ENCODE measurements around the gene RBM14.

DNA sequence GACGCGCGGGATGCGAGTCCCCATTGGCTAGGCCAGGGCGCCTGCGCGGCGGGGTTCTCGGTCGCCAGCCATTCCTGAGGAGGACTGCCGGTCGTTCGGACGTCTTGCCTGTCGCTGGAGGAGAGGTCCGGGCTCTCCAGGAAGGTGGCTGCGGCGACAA lies at the start of gene RBM14:
RBM14 (plus strand) TSS at position 71 of the 160 bp plus-strand sequence.
- PRO-cap: bidirectional peak, plus-strand start at position 71 of the sequence, minus-strand start outside the sequence
- RAMPAGE, long total RNA, 4 experiments: start-site peak on the plus strand in 4 of 4 experiments, centred at positions 62 to 77 of the sequence, 176 to 679 reads per replicate

GRCh38 chr11:66639333-66640517 lies 1.2 kb downstream of the RBM4 start:
- PRO-cap: no peak
- RAMPAGE, long total RNA, 4 experiments: start-site peak on the plus strand in 3 of 4 experiments, at chr11:66639623-66640140 at its widest, 19 to 40 reads per replicate

GRCh38 chr11:66655271-66655932 lies 16.9 kb downstream of the RBM4 start:
- PRO-cap: no peak
- RAMPAGE, long total RNA, 4 experiments: start-site peak on the plus strand in 1 of 4 experiments, at chr11:66655499-66655624 at its widest, 15 reads per replicate

DNA sequence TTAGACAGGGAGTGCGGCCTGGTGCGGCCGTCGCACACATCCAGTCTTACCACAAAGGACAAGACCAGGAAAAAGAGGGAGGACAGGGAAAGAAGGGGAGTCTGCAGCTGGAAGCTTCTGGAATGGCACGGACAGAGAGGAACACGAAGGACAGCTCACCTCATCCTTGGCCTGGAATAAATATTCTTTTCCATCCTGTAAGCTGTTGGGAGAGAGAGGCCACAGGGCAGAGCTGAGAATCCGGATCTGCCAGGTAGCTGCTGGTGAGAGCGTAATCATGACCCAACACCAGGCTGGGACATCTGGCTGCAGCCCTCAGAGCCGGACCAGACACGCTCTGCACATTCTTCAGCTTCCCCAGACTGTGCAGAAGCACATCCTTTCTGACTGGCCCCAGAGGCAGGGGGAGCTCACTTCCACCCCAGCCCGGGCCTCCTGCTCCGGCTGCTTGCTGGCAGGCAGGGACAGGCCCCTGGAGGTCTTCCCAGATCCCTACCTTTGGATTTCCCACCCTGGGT lies 8.6 kb upstream of the RBM4B start:
- PRO-cap: no peak
- RAMPAGE, long total RNA, 4 experiments: no peak in any of the 4 experiments

- PRO-cap: no peak
- RAMPAGE, long total RNA, 4 experiments: no peak in any of the 4 experiments
These were observed 3.3 kb downstream of the SPTBN2 start for GRCh38 chr11:66725591-66726176.

DNA sequence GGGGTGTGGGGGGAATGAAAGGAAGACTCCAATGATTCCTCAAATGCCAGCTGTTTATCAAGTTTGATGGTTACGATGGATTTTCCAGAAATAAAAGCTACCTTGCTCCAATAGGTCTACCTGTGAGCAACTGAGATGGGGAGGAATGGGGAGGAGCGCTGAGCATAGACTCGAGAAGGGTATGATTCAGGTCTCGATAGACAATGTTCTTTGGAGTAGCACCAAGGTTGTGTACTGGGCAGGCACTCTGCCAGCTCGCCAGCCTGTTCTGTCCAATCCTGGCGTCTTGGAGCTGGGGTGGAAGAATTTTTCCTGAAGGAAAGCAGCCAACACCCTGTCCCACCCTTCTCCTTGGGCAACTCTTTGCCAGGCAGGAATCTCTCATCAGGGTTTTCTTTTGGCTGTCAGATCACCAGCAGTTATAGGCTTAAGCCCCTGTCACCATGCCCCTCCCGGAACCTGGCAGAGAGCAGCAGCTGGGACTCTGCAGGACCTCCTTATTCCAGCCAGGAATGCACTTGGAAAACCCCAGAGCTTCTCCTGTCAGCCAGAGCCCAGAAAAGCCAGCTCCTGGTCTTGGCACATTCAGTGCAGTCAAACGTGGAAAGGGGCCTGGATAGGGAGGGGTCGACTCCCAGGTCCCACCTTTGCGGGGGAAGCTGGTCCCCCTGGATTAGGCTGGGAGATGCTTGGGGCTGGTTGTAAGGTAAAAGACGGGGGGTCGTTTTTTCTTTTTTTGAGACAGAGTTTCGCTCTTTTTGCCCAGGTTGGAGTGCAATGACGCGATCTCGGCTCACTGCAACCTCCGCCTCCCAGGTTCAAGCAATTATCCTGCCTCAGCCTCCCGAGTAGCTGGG lies 1.2 kb upstream of the C11orf80 start:
- PRO-cap: unidirectional peak, plus-strand start at position 224 of the sequence; unidirectional peak, plus-strand start at position 354 of the sequence; unidirectional peak, plus-strand start at position 387 of the sequence
- RAMPAGE, long total RNA, 4 experiments: no peak in any of the 4 experiments

- PRO-cap: no peak
- RAMPAGE, long total RNA, 4 experiments: start-site peak on the plus strand in 1 of 4 experiments, at chr11:66745689-66745798 at its widest, 6 reads per replicate
These were observed 1.1 kb downstream of the C11orf80 start for GRCh38 chr11:66745646-66746124.

GRCh38 chr11:66903986-66904514 lies 47.2 kb downstream of the LRFN4 start:
- PRO-cap: unidirectional peak, minus-strand start at chr11:66904175
- RAMPAGE, long total RNA, 4 experiments: no peak in any of the 4 experiments

DNA sequence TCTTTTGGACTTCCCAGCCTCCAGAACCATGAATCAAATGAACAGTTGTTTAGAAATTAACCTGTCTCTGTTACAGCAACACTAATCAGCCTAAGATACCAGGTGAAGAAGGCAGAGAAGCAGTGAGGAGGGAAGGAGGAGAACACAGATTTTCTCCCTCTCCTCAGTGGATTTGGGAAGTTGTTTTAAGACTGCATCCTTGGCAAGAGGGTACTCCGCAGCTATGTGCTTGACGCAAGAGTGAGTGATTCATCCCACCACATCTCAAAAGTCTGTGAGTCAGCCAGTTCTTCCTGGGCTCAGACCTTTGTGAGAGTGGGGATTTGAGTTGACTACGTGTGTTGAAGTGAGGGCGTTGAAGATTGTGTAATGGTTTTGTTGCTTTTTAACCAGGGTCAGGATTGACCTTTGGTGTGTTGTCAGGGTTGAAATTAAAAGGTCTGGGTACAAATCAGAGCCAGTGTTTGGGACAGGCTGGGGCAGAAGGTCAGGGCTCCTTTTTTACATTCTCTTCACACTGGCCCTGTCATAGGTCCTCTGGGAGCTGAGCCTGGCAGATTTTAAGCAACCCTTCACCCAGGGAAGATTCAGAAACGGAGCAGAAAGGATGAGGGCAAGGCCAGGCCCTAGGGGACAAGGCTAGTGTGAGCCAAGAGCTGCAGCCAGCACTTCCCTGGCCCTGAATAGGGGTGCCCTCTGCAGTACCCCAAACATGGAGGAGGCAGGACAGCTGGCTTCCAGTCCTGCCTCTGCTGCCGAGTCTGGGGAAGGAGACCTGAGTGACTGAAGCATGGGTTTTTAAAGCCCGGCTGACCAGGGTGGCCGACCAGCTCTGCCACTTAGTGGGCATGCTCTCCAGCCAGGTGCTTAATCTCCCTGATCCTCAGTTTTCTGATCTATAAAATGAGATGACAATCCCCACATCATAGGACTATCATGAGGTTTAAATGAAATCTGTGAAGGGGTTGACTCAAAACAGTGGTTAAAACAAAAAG lies 4.1 kb upstream of the C11orf86 start:
- PRO-cap: bidirectional peak, plus-strand start at position 460 of the sequence, minus-strand start at position 309 of the sequence; unidirectional peak, plus-strand start at position 460 of the sequence
- RAMPAGE, long total RNA, 4 experiments: no peak in any of the 4 experiments

DNA sequence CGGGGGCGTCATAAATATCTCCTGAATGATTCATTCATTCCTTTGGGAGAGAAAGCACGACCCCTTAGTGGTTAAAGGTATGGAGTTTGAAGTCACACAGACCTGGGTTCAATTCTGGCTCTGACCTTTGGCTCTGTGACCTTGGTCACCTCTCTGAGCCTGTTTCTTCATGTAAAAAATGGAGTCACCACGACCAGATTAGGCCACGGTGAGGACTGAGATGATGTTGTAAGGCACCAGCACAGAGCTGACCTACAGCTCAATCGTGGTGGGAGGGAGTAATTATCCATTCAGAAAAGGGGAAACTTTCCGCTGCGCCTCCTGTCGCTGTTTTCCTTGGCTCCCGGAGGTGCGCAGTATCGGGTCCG lies 400 bp upstream of the SYT12 start:
- PRO-cap: no peak
- RAMPAGE, long total RNA, 4 experiments: no peak in any of the 4 experiments

GRCh38 chr11:67054982-67055783 lies 1.5 kb upstream of the RHOD start:
- PRO-cap: unidirectional peak, plus-strand start at chr11:67055446
- RAMPAGE, long total RNA, 4 experiments: no peak in any of the 4 experiments

DNA sequence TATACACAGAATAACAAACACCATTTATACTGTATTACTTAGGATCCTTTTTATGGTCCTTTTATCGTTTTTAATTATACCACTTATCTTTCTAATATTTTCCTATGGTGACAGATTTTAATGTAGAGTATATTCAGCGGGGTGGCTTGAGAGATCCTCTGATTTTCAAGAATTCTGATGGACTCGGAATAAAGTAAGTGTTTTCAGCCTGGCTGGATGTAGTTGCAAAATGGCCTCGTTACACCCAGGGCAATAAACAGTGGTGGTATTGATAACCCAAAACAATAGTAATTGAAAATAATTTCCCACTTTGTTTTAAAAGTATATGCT lies 62.1 kb downstream of the KDM2A start:
- PRO-cap: no peak
- RAMPAGE, long total RNA, 4 experiments: start-site peak on the plus strand in 1 of 4 experiments, centred at position 135 of the sequence, 43 reads per replicate

GRCh38 chr11:67241004-67241515 lies 25.2 kb upstream of the GRK2 start:
- PRO-cap: bidirectional peak, plus-strand start at chr11:67241150, minus-strand start at chr11:67241079
- RAMPAGE, long total RNA, 4 experiments: no peak in any of the 4 experiments

GRCh38 chr11:67248509-67249264 lies 17.6 kb upstream of the GRK2 start:
- PRO-cap: no peak
- RAMPAGE, long total RNA, 4 experiments: no peak in any of the 4 experiments

DNA sequence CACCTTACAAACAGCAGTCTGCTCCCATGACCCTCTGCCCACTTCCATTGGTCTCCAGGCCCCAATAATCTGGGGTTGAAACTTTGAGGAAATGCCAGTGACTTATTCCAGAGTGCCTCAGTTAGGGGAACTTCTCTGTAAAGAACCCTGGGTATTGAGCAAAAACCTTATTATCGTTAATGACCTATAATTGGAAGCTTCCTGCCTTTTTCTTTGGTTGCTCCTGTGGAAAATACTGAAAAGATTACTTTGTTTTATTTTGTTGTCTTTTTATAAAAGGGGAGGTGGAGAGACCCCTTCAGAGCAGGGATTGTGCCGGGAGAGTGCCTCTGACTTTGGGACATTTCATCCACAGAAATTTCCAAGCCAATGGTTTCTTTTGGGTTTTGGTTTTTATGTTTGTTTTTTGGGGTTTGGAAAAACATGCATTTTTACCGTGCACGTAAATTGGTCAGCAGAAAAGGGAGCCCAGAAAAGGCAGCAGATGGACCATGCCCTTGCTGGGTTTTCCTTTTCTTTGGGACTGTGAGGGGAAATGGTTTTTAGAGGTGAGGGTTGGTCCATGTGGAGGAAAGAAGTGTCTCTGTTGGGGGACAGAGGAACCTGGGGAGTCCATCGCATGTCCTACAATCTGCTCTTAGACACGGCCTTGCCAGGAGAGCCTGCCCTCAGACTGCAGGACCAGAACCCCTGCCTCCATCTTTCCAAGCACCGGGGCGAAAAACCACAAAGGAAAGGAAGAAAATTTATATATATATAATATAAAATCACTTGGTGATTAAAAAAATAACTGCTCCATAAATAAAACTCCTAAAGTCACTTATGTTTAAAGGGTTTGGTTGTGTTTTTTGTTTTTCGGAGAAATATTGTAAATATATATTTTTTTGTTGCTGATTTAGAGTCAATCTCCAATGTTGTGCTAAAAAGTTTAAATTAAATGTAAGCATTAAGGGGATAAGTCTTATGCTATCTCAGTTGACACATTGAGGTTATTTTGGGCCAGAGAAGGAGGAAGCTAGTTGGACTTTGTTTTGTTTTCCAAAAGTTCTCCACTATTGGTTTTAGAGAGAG lies 9.1 kb upstream of the GRK2 start:
- PRO-cap: no peak
- RAMPAGE, long total RNA, 4 experiments: start-site peak on the plus strand in 2 of 4 experiments, centred at positions 377 to 532 of the sequence, 20 to 22 reads per replicate

DNA sequence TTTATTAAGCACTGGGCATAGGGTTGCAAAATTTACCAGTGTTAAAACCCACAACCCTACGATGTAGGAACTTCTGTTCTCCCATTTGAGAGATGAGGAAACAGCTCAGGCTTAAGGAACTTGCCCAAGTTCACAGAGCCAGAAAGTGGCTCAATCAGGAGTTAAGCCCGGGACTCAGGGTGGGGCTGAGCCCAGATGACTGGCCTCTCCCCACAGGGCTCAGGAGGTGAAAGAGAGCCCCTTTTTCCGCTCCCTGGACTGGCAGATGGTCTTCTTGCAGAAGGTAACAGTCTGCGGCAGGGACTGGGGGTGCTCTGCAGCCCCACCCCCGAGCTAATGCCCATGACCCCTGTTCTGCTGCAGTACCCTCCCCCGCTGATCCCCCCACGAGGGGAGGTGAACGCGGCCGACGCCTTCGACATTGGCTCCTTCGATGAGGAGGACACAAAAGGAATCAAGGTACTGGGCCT lies 5.6 kb upstream of the ANKRD13D start:
- PRO-cap: no peak
- RAMPAGE, long total RNA, 4 experiments: start-site peak on the plus strand in 1 of 4 experiments, centred at position 267 of the sequence, 33 reads per replicate

GRCh38 chr11:67285218-67286351 lies 3.5 kb upstream of the ANKRD13D start:
- PRO-cap: no peak
- RAMPAGE, long total RNA, 4 experiments: no peak in any of the 4 experiments

- PRO-cap: unidirectional peak, minus-strand start at chr11:67286888
- RAMPAGE, long total RNA, 4 experiments: no peak in any of the 4 experiments
These were observed 2.3 kb upstream of the ANKRD13D start for GRCh38 chr11:67286686-67287381.

GRCh38 chr11:67304451-67305127 lies 1.3 kb downstream of the SSH3 start:
- PRO-cap: no peak
- RAMPAGE, long total RNA, 4 experiments: no peak in any of the 4 experiments

- PRO-cap: no peak
- RAMPAGE, long total RNA, 4 experiments: start-site peak on the plus strand in 1 of 4 experiments, at chr11:67323055-67323123 at its widest, 7 reads per replicate
These were observed 19.5 kb downstream of the SSH3 start for GRCh38 chr11:67322773-67323306.

Data from transverse colon (tissue), 4 donors.